Foreskin keratinocyte (primary cell): ENCODE results near the genes FAM98B, BMF and KNSTRN.

DNA sequence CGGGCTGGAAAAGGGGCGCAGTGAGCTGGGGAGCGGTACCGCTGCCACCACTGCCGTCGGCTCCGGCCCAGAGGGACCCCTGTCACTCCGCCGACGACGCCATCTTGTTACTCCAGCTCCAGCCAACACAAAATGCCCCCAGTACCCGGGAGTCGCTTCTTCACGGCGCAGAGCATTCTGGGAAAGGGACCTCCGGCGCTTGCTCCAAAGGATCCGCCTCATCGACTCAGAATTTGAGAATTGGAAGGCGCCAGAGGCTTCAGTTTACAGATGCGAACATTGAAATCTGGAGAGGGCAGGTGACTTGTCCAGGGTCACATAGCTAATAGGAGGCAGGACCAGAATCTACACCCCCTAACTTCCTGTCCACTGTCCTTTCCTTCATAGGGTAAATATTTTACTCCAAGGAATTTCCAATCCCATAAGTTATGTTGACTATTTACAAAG lies 239.0 kb downstream of the CDIN1 start:
- RAMPAGE, total RNA: no peak

GRCh38 chr15:37106575-37107763 lies 6.6 kb upstream of the MEIS2 start:
- RAMPAGE, total RNA: no peak

GRCh38 chr15:37124977-37125483 lies 24.7 kb upstream of the MEIS2 start:
- RAMPAGE, total RNA: no peak

GRCh38 chr15:38453593-38454725 lies at the start of gene FAM98B:
FAM98B (plus strand) TSS chr15:38454127.
- RAMPAGE, total RNA: start-site peak on the plus strand at chr15:38454136-38454179, 268 and 167 reads in 2 replicates

GRCh38 chr15:38651737-38652232 lies 87.2 kb upstream of the RASGRP1 start:
- RAMPAGE, total RNA: no peak

DNA sequence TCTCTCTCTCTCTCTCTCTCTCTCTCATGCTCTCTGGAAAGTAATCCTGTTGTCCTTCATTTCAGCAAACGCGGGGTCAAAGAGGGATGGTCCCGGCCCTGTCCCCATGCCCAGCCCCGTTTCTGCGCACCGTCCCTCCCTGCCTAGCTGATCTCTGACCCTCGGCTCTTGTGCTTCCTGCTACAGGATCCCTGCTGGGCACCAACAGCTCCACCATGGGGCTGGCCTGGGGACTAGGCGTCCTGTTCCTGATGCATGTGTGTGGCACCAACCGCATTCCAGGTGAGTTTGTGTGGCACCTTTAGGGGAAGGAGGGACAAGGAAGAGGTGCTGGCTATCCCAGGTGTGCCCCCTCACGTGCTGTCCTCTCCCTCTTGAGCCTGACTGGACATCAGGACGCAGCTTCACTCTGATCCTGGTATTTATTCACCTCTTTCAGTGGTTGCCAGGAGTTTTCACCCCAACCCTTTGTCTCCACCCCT lies 805 bp downstream of the THBS1 start:
- RAMPAGE, total RNA: no peak

DNA sequence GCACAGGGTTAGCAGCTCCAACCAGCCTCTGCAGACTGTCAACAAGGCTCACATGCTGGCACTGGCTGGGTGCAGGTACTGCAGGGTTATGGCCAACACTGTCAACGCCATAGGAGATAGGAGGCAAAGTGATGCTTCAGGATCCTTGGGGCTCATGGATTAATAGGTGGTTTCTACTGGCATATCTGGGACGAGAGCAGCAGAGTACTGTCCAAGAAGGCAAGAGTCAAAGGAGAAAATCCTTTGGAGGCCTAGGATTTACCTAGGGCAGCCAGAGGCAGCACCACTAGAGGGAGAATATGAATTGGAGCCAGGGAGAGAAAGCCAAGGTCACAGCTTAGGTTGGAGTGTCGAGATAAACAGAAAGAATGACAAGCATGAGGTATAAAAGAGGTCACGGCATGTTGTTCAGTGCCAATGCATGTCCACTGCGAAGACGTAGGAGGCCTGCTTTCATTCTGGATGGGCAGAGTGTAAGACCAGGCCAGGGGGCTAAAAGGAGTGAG lies 47.1 kb downstream of the THBS1 start:
- RAMPAGE, total RNA: no peak

DNA sequence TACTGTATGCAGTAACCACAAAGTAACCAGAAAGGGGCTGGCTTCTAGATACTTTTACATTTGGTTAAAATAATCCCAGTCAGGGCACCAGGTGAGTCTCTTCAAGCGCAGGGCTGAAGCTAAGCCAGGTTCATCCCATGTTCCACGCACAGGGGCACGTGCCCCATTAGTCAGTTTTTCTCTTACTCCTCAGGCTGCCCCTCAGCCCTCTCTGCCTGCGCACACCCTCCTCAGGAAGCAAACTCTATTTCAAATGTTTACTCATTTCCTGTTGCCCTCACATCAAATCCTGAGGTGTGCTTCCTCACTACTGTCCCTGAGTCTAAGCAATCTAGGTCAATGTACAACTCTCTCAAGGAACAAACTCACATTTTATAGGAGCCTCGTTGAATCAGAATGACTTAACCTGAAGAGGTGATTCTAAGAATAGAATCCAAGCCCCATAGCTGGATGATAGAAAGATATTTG lies 48.5 kb downstream of the THBS1 start:
- RAMPAGE, total RNA: no peak

GRCh38 chr15:39943336-39943658 lies 9.4 kb downstream of the EIF2AK4 start:
- RAMPAGE, total RNA: no peak

GRCh38 chr15:39960331-39960915 lies 26.5 kb downstream of the EIF2AK4 start:
- RAMPAGE, total RNA: no peak

DNA sequence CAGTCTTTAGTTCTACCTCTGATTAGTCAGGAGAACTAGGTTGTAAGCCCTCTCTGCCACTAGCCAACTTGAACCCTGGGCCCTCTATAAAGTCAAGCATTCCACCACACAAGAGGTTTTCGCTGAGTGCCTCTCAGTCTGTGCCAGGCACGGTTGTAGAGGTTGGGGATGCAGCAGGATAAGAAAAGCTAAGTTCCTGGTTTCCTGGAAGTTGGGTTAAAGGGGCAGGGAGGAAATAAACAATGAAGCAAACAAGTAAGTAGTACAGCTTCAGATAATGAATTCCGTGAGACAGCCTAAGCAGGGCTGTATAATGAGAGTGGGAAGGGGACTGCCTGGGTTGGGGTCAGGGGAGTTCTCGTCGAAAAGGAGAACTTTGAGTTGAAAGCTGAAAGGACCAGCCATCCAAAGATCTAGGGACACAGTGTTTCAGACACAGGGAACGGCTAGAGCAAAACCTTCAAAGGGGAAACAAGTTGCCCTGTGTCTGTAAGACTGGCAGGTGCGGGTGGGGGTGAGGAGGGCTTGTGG lies 1.1 kb upstream of the SRP14 start:
- RAMPAGE, total RNA: no peak

- RAMPAGE, total RNA: no peak
Observed at GRCh38 chr15:40088827-40089695, 19.6 kb downstream of the BMF start.

DNA sequence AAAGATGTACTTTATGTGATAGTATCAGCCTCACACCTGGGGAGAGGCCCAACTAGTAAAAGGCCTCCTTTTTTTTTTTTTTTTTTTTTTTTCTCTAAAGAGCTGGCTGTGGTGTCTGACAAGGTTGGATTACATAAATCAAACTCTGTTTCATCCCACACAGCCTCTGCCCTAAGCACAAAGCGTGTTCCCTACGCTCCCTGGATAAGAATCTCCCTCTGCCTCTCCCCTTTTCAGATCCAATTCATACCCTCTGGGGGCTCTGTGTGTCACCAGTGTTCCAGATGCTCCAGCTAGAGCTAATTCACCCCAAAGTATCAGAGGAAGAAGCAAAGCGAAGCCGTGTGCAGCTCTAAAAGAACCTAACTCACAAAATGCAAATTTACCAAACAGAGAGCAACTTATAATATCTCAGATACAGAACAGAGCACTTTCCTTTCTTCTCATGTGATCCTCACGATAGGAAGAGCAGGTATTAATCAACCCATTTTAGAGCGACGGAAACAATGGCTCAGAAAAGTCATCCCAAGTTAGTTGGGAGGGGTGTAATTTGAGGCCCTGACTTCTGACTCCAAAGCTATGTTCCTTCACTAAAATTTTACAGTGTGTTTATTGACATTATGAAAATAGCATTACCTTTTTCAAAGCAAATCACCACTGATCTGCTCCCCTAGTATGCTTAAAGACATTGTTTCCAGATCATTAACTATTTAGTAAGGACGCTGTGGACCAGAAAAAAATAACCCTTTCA lies 12.4 kb downstream of the BMF start:
- RAMPAGE, total RNA: no peak

GRCh38 chr15:40108572-40109663 lies at the start of gene BMF:
BMF (minus strand) TSS chr15:40108879.
- RAMPAGE, total RNA: no peak

GRCh38 chr15:40290528-40291933 lies 8.2 kb upstream of the ANKRD63 start:
- RAMPAGE, total RNA: no peak

- RAMPAGE, total RNA: no peak
Observed at GRCh38 chr15:40334447-40335251, 6.1 kb downstream of the CCDC9B start.

GRCh38 chr15:40351943-40352925 lies 1.4 kb downstream of the PHGR1 start:
- RAMPAGE, total RNA: no peak

DNA sequence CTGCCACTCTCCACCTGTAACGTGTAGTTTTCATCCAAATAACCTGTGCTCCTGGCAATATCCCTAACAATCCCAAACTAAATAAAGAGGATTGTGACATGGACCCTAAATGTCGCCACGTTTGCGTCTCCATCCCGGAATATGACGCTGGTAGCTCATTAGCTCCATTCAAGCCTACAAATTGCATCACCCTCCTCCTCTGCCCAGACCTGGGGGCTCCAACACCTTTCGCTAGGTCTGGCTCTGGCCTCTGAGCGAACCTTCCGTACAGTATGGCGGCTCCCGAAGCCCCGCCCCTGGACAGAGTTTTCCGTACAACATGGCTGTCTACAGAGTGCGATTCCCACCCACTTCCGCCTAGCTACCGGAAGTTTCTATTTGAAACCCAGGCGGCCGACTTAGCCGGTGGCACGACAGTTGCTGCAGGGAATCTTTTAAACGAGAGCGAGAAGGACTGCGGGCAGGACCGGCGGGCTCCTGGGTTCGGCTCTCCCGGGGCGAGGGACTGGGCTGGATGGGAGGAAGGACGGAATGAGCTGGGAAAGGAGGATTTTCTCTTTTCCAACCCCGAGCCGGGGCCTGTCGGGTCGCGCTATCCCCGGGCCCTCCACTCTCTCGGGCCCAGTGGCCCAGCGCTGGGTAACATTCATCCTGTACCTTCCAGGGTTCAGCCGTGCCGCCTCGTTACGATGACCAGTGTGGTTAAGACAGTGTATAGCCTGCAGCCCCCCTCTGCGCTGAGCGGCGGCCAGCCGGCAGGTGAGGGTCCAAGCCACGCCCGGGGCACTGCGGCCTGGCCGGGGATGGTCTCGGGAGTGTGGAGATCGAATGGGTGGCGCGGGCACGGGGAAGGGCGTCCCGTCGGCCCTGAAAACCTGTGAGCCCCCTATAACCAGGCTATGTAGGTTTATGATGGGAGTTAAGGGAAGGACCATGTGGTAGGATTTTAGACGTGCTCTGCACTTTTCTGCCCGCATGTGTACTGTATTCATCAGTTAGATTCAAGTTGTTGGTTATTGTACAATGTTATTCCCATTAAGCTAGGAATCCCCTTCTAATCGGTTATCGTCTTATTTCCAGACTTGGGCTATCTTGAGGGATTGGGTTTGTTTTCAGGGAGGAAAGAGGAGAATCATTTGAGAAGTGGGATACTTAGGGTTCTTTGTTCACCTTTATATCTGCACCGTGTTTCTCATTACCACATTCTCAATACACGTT lies at the start of gene KNSTRN:
KNSTRN (plus strand) TSS at position 158 of the 1,218 bp plus-strand sequence.
- RAMPAGE, total RNA: start-site peak on the plus strand centred at position 423 of the sequence, 54 bp wide, 309 and 395 reads in 2 replicates

DNA sequence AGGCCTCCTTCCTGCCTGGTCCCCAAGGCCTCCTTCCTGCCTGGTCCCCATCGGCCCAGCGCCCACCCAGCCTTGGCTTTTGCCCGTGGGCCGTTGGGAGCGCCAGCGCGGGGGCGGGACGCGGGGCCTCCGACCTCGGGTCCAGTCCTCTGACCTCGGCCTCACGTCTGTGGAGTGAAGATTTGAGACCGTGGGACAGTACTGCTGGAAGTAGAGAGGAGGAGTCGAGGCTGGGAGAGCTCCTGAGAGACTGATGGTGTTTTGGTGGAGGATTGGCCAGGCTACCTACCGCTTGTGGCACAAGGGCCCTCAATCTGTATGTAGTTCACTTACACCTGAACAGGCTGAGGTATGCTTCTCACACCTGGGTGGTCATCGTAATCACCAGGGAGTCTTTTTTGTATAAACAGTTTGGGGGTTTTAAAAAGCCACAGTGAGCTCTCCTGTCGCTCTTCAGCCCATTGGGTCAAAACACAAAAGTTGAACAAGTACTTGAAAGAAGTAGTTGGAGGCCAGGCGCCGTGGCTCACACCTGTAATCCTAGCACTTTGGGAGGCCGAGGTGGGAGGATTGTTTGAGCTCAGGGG lies 500 bp downstream of the IVD start:
- RAMPAGE, total RNA: no peak

GRCh38 chr15:40437076-40437831 lies 3.5 kb upstream of the BAHD1 start:
- RAMPAGE, total RNA: no peak